Placental epithelial cell (primary cell): ENCODE measurements around a stretch of chr2.

GRCh38 chr2:11784667-11785306, 38.4 kb downstream of the LPIN1 start:
- CAGE, long polyA plus RNA, result no peak

- CAGE, long polyA plus RNA, result no peak
Observed at GRCh38 chr2:11863594-11864339, 117.3 kb downstream of the LPIN1 start.

DNA sequence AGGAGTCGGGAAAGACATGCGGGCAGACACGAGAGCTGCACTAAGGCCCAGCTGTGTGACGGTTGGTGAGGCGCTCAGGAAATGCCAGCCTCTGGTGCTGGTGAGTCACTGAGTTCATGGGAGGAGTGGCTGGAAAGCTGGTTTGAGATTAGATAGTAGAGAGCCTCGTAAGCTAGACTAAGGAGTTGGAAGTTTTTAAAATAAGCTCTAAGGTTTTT, 390.9 kb upstream of the TRIB2 start:
- CAGE, long polyA plus RNA, result no peak

DNA sequence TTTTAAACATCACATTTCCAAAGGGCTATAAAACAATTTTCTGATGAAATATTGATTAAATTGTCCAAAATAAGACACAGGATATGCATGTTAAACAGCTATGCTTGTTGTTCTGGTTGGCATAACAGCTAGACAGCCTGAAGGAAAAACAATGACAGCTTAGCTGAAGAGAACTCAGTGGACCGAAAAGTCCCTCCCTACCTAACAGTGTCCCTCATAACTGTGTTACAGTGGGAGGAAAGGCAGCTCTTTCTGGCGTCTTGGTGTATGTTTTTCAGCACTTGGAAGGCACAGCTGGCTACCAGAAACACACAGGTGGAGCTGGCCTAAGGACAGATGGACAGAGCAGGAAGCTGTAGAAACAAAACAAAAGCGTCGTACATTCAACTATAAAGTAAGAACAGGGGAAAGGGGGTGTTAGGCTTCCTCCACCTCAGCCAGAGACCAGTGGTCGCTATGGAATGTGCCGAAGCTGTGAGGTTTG, 103.6 kb upstream of the TRIB2 start:
- CAGE, long polyA plus RNA, result no peak

DNA sequence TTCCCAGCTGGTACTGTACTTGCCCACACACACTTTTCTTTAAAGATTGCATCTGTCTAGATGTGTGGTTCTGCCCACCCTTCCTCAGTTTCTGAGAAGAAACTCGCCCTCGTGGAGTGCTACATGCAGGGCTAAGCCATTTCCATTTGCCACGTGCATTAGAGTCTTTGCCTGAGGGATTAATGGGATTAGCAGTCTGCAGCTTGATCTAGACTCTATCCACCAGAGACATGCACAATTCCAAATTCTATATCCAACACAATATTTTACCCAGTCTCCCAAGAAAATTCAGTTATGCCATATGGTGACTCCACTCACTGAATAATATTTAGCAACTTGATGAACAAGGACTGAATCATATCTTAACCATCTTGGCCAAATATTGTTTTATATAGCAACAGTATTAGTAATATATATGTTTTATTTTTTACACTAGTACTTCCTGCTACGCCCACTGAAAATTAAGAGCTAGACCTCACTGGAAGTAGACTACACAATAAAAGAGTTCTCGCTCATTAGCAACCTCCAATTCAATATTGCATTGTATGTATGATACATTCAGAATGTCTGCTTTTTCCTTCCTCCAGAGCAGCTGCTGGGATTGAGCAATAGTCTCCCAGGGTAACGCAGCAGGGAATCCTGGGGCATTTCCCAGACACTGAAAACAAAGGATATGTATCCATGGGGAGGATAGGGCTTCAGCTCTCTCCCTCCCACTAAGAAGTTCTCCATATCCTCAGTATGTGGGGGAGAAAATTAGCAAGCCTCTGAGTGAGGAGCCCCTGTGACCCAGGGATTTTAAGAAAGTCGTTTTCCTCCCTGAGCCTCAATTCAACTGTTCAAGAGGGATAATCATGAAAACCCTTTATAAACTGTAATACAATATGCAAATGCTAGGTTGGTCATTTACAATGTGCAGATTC, 14.1 kb upstream of the TRIB2 start:
- CAGE, long polyA plus RNA, result no peak

- CAGE, long polyA plus RNA, result no peak
Observed at GRCh38 chr2:12719227-12719552, 2.5 kb downstream of the TRIB2 start.

DNA sequence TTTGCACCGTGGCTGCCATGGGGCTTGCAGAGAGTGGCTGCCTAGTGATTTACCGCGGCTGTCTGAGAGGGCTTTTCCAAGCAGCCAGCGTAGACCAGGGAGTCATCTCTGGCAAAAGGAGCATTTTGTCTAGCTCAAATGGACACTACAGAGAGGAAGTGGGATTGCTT, 108.0 kb downstream of the TRIB2 start:
- CAGE, long polyA plus RNA, result no peak

DNA sequence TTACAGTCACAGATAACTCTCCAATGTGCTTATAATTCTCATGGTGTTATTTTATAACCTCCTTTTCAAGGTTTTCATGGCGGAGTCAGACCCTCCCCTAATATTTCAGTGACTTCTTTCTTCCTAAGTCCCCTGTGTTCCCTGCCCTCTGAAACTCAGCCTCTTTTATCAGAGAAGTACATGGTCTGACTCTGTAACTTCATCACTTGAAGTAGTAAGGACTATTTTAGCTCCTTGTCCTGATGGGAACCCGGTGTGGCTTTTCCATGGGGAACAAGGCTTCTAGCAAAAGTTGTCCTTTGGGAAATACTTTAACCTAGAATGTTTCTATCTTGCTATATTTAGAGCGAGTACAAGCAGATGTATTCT, 117.5 kb downstream of the TRIB2 start:
- CAGE, long polyA plus RNA, result no peak

DNA sequence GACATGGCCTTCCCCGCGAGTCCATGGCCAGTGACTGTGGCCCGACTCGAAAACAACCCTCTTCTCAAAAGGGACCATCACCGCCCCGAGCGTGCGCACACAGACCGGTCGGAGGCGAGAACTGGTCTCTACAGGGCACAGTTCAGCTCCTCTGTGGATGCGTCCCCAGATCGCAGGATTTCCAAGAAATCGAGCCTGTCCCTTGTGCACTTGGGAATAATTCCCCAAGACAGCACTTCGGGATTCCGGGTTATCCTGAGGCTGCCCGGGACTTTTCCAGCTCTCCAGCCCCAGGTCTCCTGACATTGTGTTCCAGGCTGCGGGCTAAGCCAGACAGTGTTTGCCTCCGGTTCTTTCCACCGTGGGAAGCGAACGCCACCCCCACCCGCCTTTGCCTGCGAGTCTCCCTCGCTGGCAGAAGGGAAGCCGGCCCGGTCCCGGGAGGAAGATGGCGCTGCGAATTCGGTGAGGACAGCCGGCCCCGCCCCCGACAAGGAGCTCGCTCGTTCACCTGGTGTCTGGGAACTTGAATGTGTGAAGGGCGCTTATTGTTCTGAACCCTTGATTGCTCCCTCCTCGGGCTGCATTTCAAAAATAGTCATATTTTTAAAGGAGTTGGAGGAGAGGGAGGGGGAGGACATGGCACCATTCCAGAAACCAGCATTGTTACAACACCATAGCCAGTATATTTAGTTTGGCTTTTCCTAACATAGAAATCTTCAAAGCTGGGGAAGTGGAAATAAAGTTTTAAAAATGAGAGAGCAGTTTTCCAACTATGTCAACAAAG, 2.9 kb downstream of the LRATD1 start:
- CAGE, long polyA plus RNA, result no peak

DNA sequence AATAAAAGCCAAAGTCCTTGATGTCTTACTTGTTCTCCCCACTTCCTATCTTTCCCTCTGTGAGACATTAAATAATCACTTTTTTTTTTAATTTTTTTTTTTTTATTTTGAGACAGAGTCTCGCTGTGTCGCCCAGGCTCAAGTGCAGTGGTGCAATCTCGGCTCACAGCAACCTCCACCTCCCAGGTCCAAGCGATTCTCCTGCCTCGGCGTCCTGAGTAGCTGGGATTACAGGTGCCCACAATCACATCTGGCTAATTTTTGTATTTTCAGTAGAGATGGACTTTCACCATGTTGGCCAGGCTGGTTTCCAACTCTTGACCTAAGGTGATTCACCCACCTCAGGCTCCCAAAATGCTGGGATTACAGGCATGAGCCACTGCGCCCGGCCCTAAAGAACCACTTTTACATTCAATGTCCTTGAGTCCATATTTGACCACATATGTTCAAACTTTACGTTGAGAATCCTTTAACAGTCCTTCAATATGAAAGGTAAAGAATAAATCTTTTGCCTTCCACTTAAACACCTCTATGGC, 156.6 kb downstream of the NBAS start:
- CAGE, long polyA plus RNA, result no peak

DNA sequence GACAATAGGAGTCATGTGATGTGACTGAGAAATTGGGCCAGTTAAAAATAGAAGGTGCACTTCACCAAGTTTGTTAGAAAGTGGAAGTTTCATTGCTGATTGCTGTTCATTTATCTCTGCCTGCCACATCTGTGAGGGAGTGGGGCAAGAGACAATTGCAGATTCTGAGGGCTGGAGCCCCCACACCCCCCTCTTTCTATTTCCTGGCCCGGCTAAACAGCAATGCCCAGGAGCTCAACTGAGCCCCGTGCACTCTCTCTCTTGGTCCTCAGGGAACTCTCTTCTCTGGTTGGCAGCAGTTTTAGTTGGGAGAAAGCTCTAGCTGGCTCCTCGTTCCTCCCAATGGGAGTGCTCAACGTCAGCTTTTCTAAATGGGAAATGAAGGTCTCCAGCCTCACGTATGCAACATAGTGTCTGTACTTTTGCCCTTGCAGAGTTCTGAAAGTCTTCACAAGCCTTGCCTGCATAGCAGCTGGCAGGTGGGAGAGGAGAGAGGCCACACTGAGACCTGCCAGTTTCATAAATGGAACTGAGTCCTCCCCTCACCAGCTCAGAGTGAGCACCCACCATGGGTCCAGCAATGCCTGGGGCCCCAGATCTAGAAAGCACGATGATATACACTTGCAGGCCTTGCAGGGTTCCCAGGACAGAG, 115.7 kb downstream of the MYCN start:
- CAGE, long polyA plus RNA, result no peak

DNA sequence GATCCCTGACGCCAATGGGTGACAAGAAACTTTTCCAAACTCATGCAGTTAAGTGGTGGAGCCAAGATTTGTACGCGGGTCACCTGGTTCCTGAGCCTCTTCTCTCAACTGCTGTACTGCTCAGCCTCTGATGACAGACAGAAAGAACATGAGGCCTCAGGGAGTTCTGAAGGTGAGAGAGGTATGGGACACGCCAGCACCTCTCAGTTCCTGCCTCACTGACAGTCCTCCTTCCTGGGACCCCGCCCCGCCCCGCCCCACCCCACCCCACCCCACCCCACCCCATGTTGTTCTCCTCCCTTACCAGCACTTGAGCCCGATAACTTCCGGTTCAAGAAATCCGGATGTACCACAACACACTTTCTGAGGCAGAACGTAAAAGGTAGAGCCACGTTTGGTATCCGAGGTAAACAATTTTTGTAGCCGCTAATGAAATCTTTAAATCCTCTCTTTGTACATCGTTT, 287.7 kb downstream of the MYCN start:
- CAGE, long polyA plus RNA, result no peak

- CAGE, long polyA plus RNA, result no peak
Observed at GRCh38 chr2:16548383-16548957, 117.2 kb downstream of the CYRIA start.

DNA sequence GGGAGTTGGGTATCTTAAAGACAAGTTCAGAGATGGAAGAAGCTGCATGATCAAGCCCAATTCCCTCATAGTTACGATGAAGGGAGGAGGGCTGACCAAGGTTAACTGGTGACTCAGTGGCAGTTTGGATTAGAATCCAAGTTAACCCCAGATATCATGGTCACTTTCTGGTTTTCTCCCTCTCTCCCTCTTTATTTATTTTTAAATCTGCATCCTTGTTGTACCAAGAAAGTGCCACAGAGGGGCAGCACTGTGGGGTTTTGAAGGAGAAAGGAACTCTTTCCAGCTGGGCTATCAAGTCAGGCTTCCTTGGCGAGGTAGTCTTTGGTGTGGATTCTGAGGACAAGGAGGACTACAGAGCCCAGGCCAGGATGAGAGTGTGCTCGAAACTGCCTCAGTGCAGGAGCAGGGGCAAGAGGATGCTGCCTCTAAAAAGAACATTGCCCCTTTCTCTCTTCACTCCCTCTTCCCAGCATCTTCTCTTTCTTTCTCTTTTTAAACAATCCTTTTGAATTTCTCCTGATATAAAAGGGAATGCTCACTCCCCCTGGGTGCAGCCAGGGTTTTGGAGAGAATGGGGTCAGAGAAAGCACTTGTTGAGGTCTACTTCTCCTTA, 47.7 kb downstream of the CYRIA start:
- CAGE, long polyA plus RNA, result no peak

DNA sequence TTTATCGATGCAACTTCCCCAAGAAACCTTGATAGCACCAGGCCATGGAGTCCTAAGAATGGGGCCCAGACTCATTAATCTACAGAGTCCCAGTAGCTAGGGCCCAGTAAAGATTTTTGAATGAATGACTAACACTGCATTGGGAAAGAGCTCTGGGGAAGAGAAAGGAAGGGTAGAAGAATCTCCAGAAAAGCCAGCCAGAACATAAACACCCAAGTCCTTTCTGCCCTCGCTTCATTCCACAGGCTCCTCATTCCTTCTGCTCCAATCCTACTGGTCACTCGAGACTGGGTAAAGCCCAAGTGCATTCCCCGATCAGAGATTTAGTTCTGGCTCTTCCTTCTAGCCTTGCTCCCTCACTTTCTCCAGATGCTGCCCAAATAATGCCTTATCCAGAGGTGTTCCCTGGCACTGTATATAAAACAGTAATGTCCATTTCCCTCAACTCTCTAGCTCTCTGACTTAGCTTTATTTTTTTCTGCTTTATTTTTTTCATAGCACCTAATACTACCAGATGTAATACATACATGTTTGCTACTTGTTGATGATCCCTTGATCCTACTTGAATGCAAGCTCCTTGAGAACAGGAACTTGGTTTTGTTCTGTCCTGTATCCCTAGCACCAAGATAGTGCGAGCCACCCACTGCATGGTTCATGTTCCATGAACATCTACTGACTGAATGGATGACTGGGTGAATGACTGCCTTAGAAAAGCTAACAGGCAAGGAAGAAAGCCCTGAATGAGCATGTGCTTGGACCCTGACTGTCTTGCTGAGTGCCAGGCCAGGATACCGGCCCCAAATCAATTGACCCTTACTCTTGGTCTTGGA, 44.1 kb downstream of the CYRIA start:
- CAGE, long polyA plus RNA, result no peak

DNA sequence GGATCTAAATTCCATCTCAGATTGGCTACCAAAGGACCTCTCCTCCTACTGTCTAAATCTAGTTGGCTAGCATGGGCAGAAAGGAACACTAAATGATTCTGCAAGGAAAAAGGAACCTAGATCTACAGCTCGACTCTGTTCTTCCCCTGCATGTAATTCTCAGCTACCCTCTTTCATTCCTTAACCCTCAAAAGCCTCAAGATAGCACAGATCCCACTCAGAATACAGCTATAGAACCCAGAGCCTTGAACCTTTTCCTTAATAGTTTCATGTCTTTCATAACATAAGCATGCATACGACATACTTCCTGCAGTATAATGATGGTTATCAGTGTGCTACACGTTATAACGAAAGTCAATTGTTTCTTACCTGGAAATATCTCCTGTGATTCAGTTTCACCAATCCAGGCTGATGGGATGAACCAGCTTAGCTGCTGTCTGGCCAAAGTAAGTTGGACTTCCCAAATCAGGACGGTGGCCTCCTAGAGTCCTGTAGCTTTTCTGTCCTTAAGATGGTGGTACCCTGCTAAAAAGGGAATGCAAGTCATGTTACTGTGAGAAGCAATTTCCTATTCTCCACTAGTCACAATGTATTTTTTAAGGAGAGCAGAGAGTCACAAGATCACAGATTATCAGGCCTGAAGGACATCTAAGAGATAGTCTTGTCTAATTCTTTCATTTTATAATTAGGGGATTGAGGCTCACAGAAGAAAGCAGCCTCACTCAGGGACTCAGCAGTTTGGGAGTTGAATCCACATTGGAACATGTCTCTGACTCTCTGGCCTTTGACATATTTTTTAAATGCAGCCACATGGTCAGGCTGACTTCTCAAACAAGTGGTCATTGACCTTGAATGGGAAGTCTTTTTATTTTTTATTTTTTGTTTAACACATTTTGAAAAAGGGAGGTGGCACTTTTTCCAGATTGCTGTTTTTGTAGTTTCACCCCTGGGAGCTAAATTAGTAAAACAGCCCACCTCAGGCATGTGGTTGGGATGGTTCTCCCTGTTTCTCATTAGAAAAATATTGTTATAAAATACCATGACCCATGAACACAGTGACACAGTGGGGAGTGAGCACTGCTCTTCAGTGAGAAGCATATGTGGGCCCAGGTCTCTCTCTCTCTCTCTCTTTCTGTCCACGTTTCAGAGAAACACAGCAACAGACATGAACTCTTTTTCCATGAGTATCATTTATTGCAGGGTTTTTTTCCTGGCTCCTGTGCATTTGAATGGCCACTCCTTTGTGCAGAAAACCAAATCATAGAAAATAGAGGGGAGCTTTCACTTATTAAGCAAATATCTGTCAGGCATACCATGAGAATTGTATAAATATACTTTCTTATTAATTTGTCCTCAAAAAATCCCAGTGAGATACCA, 41.7 kb downstream of the CYRIA start:
- CAGE, long polyA plus RNA, result no peak

GRCh38 chr2:16630174-16630945, 35.3 kb downstream of the CYRIA start:
- CAGE, long polyA plus RNA, result no peak

DNA sequence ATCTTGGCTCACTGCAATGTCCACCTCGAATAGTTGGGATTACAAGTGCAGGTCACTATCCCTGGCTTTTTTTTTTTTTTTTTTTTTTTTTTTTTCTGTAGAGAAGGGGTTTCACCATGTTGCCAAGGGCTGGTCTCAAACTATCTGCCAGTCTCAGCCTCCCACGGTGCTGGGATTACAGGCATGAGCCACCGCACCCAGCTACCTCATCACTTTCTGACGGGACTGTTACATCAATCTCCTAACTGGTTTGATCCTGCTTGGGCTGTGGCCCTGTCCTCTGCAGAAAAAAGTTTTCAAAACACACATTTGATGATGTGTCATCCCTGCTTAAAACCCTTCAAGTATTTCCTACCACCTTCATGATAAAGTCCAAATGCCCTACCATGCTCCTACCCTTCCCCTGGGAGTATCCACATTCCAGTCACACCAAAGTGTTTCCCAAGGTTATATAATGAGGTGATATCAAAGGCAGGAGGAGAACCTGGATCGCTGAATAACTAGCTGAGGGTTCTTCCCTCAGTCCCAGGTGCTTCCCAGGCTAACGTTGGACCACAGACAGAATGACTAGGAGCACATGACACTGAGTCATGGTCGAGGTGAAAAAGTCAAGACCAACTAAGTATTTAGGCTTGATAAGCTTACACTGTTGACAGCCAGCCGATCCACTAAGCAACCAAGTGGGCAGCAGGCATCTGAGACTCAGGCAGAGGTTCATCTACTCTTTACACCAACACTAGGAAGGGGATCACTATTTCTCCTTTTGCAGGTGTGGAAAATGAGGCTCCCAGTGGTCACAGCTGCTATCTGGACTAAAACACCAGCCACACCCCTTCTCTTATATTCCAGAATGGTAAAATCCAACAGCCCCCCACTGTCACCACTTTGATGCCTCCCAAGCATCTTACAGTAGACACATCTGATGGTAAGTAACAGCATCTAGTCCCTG, 31.9 kb downstream of the CYRIA start:
- CAGE, long polyA plus RNA, result no peak

GRCh38 chr2:17557565-17558283, 17.2 kb downstream of the VSNL1 start:
- CAGE, long polyA plus RNA, result no peak

DNA sequence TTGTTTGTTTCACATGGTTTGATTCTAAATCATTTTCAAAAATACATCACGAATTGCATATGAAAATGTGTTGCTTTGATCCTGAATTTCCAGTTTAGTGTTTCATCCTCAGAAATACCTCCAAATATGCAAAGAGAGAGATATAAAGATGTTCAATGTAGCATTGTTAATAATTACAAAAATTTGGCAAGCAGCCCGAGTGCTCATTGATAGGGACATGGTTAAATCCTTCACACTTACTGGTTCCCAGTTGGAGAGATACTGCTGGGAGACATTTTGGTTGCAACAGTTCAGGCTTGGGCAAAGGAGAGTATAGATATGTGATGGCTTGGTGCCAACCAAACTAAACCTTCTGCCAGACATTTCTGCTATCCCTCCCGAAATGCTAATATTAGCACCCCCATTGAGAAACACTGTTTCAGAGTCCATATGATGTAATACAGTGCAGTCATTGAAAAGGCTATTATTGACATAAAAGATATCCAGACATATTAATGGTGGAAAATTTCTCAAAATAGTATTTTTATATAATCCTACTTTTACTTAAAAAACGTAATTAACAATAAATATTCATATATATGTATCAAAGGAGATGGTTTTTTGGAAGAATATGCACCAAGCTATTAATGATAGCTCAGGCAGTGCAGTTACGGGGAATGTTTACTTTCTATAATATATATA, 11.5 kb downstream of the GEN1 start:
- CAGE, long polyA plus RNA, result no peak